ENCODE measurements around the gene ADAM21.

DNA sequence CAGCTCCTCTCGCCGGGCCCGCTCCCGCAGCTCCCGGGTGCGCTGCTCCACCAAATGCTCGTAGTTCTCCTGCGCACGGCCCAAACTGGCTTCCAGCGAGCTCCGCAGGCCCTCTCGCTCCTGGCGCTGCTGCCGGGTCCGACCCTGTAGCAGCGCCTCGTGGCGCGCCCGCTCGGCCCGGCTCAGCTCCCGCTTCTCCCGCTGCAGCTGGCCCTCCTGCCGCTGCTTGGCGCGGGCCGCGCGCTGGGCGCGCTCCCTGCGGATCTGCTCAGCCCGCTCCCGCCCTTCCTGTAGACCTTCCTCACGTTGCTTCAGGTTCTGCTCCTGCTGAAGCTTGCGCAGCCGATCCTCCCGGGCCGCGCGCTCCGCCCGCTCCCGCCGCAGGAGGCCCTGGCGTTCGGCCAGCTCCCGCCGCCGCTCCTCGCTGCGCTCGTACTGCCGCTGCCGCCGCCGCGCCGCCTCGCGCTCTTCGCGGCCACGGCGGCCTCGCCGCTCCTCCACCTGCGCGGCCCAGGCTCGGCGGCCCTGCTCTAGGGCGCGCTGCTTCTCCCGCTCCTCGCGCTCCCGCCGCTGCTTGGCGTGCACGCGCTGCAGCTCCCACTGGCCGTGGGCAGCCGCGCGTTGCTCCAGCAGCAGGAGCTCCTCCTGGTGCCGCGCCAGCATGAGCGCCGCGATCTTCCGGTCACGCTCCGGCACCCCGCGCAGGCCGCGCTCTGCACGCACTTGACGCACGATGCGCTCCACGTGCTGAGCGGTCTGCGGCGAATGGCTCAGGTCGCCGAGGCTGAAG, 2.5 kb downstream of the CCDC177 start:
- PRO-cap = no peak

GRCh38 chr14:69612429-69613229, 1.2 kb downstream of the SUSD6 start:
- PRO-cap = unidirectional peak, plus-strand start at chr14:69612701

DNA sequence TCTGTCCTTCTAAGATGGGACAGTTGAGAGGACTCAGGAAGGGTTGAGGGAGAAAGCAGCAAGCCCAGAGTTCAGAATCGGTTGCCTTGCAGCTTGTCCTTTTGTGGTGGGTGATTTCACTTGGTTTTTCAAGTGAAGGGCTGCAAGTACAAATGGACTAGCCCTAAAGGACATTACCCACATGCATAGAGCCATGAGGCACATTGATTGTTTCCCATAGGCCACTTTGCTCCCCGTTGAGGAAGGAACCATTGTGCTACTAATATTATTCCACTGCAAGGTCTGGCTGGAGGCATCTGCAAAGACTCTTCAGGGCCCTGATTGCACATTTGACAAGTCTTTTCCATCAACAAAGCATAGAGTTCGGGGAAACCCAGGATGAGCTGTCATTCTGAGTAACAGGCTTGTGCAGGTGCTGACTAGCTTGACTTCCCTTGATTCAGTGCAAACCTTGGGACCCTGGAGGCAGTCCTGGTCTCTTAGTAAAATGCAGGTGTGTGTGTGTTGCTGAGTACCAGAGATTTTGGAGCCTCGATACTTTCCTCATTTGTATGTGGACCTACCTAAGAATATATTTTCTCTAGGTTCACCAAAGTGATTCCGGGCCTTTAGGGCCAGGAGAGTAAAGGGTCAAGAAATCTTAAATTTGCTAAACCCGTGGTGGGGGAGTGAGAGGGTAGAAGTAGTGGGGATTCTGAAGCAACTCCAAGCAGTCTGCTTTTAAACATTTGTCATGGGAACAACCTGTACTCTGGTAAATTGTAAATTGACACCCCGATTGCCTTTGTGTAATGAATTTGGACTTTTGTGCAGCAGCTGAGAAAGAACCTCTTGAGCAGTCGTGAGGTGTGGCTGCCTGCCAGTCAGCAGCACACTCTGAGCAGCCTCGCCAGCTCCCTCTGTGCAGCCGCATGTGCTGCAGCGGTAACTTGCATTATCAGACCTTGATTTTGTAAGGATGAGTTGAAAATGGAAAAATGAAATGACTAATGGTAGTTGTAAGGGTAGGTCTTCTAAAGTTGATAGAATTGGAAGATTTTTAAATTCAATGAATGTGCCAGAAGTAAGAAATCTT, 74.0 kb downstream of the SUSD6 start:
- PRO-cap = no peak

DNA sequence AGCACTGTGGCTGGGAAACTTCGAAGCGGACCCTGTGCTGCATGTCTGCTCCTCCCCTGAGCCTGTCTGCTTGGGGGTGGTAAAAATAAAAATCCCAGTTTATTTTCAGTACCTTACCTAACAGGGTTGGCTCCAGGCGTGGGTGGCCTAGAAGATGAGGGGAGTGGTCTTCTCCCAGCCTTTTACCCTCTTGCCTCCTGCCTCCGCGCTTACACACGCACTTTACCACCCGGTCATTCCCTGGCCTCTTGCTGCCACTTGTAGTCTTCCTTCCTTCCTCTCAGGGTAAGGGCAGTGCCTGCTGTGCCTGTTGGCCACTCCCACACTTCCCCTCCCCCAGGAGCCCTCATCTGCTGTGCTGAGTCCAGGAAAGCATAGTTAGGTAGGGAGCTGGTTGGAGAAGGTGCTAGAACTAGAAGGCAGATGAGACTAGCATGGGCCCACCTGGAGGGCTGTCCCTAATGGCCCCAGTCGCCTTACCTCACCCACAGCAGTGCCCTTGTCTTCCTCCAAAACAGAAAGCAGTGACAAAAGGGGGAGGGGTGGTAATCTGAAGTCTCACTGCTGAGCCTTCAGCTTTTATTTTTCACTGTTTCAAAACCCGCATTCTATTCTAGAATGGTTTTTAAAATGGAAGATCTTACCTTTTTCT, 54.3 kb upstream of the SRSF5 start:
- PRO-cap = no peak

DNA sequence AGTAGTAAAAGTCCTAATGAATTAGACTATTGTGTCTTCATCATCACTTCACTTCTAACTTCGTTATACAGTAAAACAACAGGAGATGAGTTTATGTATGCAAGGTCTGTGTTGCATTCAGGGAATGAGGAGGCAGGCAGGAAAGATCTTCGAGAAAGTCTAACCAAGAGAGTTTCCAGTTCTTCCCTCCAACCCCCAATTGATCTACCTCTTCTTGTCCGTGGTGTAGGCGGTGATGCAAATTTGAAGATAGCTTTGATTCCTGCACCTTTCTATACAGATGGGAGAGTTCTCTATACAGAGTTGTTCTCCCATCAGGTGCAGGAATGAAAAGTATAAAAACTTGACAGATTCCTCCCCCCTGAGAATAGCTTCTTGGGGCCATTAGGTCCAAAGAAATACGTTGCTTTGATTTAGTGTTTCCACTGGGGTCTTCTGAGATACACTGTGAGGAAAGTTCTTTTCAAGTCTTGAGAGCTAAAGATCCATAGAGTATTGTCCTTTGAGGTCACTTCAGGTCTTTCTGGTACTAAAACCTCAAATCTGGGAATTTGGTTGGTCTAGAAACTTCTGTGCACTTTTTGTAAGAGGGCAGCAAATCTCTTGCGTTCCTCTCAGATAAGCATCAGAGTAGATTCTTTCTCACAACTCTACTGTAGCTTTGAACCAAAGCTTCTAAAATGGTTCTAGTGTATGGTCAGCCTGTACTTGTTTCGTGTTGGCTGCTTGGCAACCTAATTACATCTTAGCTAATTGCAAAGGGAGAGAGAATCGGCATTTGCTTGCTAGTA, 9.8 kb downstream of the SRSF5 start:
- PRO-cap = no peak

GRCh38 chr14:69778011-69778287, 11.0 kb downstream of the SRSF5 start:
- PRO-cap = no peak

- PRO-cap = no peak
Observed at GRCh38 chr14:69980738-69981265, 101.6 kb downstream of the SMOC1 start.

- PRO-cap = no peak
Observed at GRCh38 chr14:70030275-70030821, 151.1 kb downstream of the SMOC1 start.

DNA sequence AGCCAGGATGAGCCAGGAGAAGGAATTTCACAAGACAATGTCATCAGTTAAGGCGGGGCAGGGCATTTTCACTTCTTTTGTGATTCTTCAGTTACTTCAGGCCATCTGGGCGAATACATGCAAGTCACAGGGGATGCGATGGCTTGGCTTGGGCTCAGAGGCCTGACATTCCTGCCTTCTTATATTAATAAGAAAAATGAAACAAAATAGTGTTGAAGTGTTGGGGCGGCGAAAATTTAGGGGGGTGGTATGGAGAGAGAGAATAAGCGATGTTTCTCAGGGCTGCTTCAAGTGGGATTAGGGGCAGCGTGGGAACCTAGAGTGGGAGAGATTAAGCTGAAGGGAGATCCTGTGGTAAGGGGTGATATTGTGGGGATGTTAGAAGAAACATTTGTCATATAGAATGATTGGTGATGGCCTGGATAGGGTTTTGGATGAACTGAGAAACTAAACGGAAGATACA, 65.7 kb downstream of the COX16 start:
- PRO-cap = no peak

GRCh38 chr14:70452027-70452269, at the start of gene ADAM21:
Gene ADAM21 (plus strand): TSS chr14:70452174.
- PRO-cap = no peak

- PRO-cap = no peak
Observed at GRCh38 chr14:70706984-70707863, 65.5 kb downstream of the TTC9 start.

GRCh38 chr14:70882880-70883599, 24.2 kb upstream of the PCNX1 start:
- PRO-cap = no peak

- PRO-cap = no peak
Observed at GRCh38 chr14:71116491-71117392, 203.5 kb upstream of the SIPA1L1 start.

DNA sequence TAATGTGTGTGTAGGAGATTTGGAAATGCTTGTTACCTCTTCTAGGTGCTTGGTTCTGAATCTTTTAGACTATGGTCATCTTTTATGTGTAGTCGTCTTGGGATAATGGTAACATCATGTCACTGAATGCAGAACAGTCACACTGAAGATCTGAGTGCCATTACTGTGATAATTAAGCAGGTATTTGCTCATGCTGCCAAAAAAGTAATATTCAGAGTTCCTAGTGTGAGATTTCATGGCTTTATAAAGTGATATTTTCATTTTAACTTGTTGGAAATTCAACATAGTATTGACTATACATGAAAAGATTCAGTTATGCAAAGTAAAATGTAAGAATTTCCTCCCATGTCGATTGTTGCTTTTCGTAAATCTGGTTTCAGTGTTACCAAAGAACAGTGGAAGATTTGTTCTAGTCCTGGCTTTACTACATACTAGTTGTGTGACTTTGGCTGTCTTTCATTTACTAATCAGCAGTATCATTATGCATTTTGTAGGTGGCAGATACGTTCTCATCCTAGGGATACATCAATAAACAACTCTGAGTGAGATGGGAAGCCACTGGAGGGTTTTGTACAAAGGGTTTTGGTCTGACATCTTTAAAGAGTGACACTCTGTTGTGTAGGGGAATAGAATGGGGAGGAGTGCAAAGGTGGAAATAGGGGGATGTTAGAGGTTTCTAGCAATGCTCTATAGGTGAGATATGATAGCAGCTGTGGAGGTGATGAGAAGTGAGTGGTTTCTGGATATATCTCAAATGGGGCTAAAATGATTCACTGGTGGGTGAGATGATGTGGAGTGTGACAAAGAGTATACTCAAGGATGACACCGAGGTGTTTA, 13.1 kb downstream of the SIPA1L1 start:
- PRO-cap = no peak

GRCh38 chr14:71340026-71340572, 19.8 kb downstream of the SIPA1L1 start:
- PRO-cap = no peak

GRCh38 chr14:71343232-71343764, 23.0 kb downstream of the SIPA1L1 start:
- PRO-cap = no peak

DNA sequence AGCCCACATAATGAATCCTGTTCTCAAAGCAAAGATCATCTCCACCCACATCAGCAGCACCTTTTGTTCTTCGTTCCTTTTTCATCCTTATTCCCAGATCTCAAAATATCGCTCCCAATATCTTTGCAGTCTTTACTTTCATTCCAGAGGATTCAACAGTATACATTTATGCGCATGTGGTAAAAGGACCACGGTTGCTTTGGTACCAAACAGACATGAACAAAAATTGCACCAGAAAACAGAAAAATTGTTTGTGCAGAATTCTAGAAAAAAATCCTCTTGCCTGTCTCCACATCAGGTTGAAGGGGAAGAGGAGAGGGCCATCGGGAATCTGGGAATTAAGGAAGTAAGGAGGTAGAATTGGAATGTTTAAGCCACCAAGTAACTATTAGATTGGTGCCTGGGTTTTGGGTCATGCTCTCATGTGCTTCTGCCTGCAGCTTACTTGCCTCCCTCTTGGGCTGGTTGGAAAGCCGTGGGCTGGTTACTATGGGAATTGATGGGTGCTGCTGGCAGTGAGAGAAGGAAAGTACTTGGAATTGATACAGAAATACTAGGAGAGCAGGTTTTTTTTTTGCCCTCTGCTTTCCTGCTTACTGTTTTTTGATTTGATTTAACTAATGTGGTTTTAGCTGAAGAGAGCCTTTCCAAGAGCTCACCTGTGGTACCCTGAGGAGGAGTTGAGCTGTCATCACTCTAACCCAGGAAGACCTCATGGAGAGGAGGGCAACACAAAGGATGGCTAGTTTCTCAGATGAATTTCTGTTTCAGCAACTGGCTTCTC, 118.3 kb downstream of the SIPA1L1 start:
- PRO-cap = no peak

DNA sequence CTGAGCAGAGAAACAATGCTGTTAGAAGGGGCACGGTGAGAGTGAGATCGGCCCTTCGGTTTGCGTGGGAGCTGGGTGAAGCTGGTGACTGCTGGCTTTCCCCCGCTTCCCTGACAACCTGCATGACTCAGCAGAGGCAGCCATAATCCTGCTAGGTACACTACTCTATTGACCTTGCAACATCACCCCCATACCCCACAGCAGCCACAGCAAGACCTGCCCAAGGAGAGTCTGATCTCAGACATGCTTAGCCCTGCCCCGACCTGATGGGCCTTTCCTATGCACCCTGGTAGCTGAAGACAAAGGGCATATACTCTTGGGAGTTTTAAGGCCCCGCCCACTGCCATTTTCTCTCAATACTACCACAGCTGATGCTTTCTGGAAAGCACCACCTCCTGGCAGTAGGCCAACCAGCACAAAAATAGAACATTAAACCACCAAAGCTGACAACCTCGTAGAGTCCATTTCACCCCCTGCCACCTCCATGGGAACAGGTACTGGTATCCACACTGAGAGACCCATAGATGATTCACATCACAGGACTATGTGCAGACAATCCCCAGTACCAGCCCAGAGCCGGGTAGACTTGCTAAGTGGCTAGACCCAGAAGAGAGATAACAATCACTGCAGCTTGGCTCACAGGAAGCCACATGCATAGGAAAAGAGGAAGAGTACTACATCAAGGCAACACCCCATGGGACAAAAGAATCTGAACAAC, 75.9 kb upstream of the RGS6 start:
- PRO-cap = no peak

DNA sequence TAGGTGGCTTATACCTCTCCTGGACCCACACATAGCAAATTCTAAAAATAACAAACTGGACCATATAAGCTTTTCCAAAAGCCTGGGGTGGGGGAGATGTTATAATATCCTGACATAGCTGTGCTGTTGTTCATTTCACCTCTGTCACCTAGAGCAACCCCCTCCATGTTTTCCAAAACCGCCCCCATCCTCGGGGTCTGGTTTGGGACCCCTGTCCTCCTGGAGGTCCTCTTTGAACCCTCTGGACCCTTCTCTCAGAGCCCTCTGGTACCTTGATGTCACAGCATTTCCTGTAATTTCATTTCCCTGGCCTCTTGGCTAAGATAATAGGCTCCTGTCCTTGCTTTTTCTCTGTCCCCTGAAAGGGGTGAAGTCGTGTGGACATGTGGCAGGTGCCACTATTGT, 165.8 kb downstream of the RGS6 start:
- PRO-cap = no peak

DNA sequence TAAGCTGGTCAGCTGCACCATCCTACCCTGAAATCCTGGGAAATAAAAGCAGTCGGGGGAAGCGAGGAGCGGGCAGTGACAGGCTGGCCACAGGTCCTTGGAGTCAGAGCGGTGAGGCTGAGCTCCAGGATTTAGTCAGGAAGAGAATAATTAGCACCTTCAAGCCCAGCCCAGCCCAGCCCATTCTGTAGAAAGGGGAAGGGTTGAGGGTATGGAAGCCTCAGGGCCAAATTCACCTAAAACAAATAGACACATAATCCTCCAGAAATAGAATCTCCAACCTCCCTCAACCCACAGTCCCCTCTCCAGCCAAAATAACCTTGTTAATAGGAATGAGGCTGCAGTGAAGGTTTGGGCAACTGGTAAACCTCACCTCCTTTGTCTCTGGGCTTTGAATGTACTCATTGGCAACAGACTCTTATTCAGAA, 334.2 kb downstream of the DPF3 start:
- PRO-cap = no peak